Left ventricle myocardium (tissue), 1 donor: ENCODE measurements around a stretch of chr1.

GRCh38 chr1:164912208-164912774 lies 353.3 kb downstream of the PBX1 start:
- PRO-cap: no peak

DNA sequence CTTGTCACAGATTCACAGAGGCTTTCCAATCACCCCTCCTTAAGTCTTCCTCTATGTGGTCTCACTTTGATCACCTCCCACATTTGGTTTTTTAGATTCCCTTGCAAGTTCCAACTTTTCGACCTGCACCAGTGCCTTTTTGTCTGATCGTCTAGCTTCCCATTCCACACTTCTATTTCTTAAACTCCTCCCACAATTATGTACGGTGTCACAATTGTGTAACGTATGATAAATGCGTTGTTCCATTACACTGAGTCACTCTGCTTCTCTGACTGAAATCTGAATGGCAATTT lies 320.2 kb downstream of the LMX1A start:
- PRO-cap: no peak

GRCh38 chr1:165632435-165632873 lies 1.4 kb downstream of the MGST3 start:
- PRO-cap: no peak

DNA sequence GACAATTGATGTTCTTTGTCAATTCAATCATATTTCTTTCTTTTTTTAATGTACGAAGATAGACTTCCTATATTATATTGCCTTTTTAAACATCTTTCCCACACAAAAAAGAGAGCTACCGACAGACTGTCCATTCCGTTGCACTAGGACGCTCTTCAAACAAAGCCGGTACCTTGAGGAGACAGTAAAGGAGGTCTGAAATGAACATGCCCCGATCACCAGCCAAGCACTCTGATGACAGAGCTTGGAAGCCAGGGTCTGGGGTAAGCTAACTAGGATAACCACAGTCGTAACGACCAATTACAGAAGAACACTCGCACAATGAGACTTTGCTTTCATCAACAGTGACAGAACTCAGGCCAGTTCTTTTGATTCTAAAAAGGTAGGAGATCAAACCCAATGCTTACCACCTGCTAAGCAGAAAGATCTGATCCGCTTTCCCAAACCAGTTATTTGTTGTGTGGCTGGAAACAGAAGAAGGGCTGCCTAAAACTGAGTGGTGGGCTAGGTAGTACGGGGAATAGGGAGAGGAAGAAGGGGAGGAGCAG lies 38.2 kb downstream of the UCK2 start:
- PRO-cap: no peak

- PRO-cap: no peak
These were observed 73.3 kb downstream of the UCK2 start for GRCh38 chr1:165900434-165901447.

- PRO-cap: unidirectional peak, plus-strand start at chr1:166875810; unidirectional peak, minus-strand start at chr1:166875976
These were observed 523 bp downstream of the TADA1 start for GRCh38 chr1:166875341-166876140.

DNA sequence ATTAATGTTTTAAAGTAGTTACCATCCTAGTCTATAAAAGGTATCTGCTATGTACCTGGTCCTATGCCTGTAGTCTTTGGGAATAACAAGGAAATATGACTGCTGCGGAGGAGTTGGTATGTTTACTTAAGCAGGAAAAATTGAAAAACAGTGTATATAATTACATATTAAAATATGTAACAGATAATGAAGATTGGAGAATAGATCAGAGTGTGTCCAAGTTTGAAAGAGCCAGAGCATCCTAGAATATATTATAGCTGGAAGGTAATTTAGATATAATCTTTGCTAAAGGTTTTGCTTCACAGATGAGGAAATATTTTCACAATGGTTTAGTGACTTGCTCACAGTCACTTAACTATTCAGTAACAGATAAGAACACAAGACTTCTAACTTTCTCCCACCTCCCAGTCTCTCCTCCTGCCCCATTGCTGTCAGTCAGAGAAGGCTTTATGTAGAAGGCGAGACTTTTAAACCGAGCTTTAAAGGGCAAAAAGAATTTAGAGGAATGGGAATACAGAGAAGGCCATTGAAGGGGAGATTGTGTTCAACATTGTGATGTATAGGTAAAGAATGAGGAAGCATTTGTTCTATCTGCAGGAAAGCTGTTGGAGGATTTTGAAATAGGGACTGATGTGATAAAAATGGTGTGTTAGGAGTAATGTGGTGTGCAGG lies 7.1 kb downstream of the POU2F1 start:
- PRO-cap: no peak

DNA sequence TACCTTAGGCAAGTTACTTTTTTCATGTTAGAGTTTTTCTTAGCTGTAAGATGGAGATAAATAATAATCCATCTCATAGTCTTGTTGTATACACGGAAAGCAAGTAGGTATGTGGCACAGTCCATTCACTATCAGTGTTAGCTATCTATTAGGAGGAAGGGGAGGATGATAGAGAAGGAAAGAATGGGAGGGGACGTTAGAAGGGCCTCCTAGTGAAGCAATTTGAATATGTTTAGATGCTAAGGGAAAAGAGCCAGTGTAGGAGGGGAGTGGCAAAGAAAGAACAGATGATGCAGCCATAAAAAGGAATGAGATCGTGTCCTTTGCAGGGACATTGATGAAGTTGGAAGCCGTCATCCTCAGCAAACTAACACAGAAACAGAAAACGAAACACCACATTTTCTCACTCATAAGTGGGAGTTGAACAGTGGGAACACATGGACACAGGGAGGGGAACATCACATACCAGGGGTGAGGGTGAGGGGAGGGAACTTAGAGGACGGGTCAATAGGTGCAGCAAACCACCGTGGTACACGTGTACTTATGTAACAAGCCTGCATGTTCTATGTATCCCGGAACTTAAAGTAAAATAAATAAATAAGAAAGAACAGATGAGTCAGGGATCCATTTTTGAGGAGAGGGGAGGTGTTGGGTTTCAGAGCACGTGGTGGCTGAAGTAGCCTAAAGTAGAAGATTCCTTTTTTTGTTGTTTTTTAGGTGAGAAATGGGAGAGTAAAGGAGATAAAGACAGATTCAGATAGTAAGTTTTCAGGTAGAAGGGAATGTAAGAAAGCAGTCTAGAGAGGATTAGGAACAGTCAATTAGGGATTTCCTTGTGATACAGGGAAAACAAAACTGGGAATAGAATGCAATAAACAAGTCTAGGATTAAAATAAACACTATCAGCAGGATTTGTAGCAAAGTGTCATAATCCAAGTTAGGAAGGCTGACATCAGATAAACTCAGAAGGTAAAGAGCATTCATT lies 124.2 kb downstream of the POU2F1 start:
- PRO-cap: no peak

- PRO-cap: no peak
These were observed 8.7 kb downstream of the CD247 start for GRCh38 chr1:167509576-167510025.

DNA sequence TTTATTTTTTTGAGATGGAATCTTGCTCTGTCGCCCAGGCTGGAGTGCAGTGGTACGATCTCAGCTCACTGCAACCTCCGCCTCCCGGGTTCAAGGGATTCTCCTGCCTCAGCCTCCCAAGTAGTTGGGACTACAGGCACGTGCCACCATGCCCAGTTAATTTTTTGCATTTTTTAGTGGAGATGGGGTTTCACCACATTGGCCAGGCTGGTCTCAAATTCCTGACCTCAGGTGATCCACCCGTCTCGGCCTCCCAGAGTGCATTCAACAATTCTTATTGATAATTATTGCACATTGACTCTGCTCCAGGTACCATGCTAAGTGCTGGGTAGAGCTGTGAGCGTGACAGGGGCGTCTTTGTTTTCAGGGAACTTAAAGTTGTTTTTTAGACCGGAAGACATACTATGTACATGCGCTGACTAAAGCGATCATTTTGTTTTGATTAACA lies 4.2 kb downstream of the CD247 start:
- PRO-cap: no peak

GRCh38 chr1:167633899-167634432 lies 3.9 kb downstream of the RCSD1 start:
- PRO-cap: no peak

GRCh38 chr1:167654913-167655345 lies 24.9 kb downstream of the RCSD1 start:
- PRO-cap: unidirectional peak, minus-strand start at chr1:167655030

GRCh38 chr1:167711612-167712343 lies 10.0 kb upstream of the MPZL1 start:
- PRO-cap: no peak

- PRO-cap: no peak
These were observed 2.4 kb downstream of the ADCY10 start for GRCh38 chr1:167911430-167912016.

DNA sequence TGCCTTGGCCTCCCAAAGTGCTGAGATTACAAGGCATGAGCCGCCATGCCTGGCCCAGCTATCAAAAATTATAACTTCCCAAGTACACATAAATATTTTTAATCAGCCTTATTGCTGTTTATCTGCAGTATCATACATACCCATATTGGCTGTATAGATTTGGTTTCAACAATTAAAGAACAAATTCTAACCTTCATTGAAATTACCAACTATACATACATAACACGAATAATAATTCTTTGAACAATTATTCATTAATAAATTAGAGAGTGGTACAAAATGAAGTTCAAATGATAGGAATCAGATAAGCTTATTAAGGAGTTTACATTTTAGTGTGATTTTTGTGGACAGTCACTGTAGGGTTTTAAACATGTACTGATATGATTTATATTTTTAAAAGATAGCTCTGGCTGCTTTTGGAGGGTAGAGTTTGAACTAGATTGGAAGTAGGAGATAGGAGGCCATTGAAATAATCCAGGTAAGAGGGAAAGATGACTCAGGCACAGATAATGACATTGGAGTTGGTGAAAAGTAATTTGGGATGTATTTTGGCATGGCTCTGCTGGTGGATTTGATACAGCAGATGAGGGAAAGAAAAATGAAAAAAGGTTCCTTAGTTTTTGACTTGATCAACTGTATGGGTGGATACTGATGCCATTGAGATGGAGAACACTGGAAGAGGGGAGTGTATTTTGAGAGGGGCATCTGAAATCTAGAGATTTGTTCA lies 35.4 kb upstream of the MPC2 start:
- PRO-cap: no peak

- PRO-cap: no peak
These were observed 37.8 kb upstream of the MPC2 start for GRCh38 chr1:167974680-167975014.

DNA sequence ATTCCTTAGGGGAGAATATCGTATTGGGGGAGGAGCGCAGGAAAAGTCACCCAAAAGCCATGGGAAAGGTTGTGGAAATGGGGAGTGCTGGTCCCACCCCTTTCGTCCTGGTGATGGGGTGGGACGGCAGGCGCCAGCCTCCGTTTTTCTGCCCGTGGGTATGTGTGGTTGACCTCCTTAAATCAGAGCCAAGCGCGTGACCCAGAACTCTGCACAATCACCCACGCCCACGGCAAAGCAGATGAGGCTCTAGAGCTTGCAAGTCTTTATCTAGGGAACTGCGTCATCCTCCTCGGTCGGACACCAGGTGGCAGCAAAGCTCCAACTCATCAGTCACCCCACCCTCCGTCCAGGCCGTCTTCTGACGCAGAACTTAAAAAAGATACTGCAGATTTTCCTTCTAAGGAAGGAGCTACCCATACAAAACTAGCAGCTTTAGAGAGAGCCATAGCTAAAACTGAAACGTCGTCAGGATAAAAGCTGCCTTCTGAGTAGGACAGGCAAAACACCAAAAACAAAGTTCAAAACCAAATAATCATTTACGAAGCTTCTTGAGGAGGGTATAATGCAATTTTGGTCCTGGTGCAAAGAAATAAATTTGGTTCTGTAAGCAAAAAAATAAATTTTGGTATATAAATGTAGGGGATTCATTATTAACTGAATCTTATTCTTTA lies 62.0 kb downstream of the TBX19 start:
- PRO-cap: no peak

DNA sequence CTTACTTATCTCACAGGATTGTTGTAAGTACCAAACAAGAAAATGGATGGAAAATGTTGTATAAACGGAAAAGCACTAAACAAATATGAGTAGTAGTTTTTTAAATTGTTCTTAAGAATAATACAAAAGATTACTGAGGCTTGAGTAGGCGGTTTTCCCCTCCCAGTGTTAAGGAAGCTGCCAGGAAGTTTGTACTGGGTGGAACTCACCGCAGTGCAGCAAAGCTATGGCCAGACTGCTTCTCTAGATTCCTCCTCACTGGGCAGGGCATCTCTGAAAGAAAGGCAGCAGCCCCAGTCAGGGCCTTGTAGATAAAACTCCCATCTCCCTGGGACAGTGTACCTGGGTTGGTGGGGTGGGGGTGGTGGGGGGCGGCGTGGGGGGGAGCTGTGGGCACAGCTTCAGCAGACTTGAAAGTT lies 58.8 kb downstream of the XCL2 start:
- PRO-cap: unidirectional peak, plus-strand start at position 201 of the sequence

DNA sequence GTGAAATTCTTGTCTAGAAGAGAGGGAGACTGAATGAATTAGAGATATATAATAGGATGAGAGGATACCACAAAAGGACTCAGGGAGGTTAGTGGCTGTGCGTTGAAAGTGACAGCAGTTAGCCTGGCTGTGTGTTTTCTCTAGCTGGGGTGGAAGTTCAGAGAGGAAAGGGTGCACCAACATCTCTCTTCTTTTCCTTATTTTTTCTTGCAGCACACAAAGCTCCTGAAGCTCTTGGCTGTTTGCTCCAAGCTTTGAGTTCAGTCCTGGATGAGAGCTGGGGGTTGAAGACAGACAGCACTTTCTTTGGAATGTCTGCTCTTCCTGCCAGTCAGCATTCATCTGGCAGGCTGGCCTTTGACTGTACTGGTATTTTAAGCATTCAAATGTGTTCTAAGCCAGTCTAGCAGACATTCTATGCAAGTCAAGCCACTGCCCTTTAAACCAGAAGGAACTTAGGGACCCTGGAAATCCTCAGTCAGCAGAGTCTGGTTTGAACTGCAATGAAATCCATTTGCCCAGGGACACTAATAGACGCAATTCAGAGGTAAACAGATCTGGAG lies 44.9 kb downstream of the XCL1 start:
- PRO-cap: no peak

DNA sequence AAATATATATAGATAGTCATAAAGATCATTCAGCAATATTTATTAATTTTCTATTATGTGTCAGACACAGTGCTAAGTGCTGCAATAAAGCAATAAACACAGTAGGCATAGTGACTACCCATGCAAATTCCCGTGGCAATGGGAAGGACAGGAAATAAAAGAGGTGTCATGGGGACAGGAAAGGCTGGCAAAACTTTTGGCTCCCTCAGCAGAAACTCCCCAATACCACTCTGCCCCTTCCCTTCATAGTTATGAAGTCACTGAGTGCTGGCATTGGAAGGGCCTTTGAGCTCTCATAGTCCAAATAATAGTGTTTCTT lies 104.3 kb upstream of the DPT start:
- PRO-cap: no peak